Measurements from ENCODE around the gene PI16.

GRCh38 chr6:35731068-35731302 is 5.8 kb upstream of the ARMC12 start:
- RRBS, result no CpG with 5 or more reads among the region's 7 CpGs

- RRBS, result no CpG with 5 or more reads among the region's 3 CpGs
Observed at GRCh38 chr6:35739607-35740316, 2.9 kb downstream of the ARMC12 start.

DNA sequence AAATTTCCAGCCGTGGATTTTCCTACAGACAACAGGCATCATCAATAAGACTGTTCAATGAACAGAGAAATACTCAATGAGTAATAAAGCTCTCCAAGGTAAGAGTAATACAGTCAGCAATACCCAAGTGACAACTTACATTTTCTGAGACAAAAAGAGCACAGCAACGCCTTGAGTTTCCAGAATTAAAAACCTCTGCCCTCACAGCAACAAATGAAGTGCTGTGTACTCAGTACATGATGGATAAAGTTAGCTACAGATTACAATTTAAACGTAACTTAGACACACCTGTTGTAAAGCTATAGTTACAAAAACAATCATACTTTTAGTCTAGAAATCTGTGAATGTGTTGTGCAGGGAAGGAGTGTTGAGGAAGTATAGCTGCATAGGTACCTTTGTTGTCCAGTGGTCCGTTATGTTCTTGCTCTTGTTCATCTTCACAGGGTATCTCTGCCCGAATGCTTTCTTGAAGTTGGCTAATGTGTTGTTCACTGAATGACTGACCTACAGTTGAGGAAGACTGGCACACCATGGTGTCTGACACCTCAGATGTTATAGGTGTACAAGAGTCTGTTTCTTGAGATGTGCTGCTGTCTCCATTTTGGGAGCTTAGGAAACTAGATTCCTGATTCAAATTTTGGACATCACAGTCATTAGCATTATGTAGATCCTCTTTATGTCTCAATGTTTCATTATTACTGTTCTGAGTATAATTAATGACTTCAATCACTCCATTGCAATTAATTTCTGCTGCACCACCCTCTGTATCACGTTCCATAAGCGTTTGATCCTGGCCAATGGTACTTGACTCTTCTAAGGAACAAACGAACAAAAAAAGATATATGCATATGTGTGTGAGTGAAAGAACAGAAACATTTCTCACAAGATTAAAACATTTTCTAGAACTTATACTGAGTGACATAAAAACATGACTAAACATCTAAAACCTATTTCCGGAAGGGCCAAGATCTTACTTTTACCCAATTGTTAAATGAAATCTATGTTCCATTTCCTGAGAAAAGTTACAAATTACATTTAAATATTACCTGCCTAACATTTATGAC is 51.5 kb downstream of the SRPK1 start:
- RRBS, result no CpG with 5 or more reads among the region's 9 CpGs

DNA sequence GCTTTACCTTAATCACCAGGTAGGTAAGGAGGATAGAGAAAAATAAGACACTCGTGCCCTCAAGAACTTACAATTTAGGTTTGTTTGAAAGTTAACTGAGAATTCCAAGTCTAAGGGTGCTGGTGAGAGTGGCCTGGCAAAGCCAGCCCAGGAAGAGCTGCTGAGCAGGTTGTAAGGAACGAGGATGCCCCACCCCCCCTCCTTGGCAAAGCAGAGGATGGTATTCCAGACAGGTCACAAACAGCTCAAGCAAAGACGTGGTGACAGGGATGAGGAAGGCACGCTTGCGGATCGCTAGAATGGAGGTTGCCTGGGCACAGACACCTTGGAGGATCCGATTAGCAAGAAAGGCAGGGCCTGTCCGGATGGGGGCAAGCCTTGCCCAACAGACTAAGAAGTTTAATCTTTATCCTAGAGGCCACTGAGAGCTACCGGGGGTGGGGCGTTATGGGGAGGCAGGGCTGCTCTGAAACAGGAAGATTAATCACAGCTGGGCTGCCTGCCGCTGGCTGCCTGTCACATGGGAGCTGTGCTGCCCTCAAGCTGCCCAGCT is 9.4 kb upstream of the MAPK13 start:
- RRBS, result 0% methylated on average over 2 of the region's 11 CpGs

DNA sequence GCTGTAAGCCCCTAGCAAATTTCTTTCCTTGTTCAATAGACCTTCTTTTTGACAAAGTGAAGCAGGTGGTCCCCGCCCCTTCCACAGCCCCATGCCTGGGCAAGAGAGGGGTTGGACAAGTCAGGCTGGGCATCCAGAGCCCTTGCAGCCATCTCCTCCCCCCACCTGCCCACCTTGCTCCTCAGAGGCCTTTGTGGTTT is 1.6 kb upstream of the MAPK13 start:
- RRBS, result no CpG with 5 or more reads among the region's 1 CpG

DNA sequence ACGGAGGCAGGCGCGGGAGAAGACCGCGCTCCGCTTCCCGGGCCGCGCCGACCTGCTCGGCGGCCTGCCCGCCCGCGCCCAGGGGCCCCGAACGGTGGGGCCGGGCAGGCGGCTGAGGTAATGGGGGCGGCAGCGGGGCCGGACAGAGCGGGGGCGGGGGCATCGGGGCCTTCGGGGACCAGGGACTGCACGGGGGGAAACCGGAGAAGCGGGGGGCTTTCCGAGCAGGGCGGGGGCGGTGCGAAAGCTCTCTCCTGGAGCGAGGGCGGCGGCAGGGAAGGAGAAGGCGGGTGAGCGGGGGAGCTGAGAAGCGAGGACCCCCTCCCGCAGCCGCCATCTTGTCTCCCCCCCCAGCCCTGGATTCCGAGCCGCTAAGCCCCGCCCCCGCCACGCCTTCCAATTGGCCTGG is 314 bp downstream of the BRPF3 start:
- RRBS, result 3% methylated on average over 28 of the region's 46 CpGs

GRCh38 chr6:36204291-36205063 is 7.9 kb downstream of the BRPF3 start:
- RRBS, result no CpG with 5 or more reads among the region's 12 CpGs

DNA sequence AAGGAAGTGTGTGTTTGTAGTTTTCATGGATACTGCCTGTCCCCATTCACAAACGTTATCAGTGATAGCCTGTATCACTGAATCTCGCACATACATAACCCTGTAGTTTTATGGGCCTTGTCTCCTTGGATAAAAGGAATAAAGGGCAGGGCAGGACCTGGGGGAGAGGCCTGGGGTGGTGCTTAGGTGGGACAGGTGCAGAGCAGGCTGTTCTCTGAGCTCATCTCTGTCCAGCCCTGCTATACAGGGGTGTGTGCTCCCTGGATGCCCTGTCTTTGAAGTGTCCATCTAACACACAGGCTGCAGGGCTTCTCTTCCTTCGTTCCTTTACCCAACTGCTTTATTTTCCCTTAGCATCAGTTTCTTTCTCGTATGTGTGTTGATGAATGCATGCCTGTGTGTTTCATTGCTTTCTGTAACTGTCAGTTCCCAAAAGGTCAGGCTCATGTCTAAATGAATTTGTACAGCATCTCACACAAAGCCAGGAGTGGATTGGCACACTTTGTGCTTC is 26.4 kb downstream of the BRPF3 start:
- RRBS, result no CpG with 5 or more reads among the region's 4 CpGs

DNA sequence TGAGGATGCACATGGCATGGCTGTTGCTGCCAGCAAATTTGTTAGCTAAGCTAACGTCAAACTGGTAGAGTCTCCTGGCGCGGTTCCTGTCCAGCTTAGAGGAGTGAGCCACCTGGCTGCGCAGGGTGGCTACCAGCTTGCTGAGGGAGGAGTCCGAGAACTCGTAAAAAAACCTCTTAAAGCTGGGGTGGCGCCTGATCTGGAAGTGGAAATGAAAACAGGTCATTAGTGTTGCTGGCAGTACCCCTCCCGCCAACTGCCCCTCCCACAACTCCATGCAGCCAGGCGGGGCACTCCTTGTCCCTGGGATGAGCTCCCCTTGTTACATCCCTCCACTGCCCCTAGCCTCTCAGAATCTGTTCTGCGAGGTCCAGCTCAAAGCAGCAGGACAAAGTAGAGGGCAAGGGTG is 17.3 kb downstream of the BNIP5 start:
- RRBS, result no CpG with 5 or more reads among the region's 10 CpGs

GRCh38 chr6:36345549-36346318 is 9.0 kb upstream of the BNIP5 start:
- RRBS, result no CpG with 5 or more reads among the region's 14 CpGs

GRCh38 chr6:36360510-36360951 is 23.8 kb upstream of the BNIP5 start:
- RRBS, result no CpG with 5 or more reads among the region's 9 CpGs

DNA sequence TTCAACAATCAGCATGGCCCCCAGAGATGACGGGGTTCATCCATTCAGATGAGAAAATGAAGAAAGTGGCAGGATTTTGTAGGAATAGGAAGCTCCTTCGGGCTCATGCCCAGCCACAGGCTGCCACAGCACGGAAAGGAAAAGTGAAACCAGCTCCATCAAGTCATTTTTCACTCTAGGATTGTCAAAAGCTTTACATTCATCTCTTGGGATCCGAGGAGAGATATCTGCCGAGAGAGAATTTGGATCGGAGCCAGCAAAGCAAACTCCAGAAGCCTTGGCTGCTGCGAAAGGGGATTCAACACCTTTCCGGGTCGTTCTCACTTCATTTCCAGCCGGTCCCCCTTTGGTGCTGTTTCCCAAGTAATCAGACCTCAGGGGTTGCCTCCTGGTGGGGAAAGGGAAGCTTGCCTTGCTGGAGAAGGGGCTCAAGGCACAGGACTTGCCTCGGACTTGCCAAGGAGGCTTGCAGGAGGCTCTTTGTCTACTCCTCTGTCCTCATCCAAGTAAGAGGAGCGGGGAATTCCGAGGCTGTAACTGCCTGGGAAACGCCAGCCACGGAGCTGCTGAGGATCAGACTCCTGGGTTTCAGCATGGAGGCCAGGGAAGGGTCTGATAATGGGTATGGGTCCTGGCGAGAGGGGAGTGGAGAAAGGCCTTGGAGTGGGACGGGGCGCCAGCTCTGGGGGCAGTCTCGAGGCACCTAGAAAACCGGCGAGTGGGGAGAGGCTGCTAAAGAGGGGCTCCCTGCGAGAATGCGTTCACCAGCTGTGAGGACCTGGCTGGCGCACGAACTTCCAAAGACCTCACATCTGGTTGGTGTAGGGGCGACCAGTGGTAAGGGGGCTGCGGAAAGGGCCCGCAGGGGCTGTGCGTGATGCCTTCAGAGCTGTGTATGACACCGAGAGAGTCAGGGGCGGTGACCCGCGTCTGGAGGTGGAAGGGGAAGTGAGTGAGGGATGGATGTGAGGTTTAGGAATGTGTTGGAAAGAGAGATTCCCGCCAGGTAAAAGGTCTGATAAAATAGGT is 730 bp downstream of the ETV7 start:
- RRBS, result no CpG with 5 or more reads among the region's 34 CpGs

DNA sequence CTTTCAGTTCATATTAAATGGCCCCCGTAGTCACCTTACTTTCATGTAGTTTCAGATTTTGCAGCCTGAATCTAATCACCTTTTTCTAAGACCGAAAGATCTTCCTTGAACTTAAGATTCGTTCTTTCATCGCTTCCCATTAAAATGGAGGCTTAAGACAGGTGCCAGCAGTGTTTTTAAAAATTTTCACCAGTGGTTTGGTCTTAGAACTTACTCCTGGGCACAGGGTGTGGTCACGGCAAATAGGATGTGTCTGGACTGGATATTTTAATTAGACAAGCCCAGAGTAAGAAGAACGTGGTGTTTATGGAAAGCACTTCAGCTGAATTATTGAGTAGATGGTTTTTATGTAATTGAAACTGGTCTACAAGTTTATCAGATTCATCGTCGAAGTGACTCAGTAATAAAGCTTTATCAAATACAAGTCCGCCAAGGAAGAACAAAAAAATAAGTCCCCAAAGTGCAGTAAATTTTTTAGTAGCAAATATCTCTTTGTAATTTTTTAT is 751 bp downstream of the SRSF3 start:
- RRBS, result no CpG with 5 or more reads among the region's 9 CpGs

GRCh38 chr6:36599906-36600263 is 5.7 kb downstream of the SRSF3 start:
- RRBS, result no CpG with 5 or more reads among the region's 12 CpGs

DNA sequence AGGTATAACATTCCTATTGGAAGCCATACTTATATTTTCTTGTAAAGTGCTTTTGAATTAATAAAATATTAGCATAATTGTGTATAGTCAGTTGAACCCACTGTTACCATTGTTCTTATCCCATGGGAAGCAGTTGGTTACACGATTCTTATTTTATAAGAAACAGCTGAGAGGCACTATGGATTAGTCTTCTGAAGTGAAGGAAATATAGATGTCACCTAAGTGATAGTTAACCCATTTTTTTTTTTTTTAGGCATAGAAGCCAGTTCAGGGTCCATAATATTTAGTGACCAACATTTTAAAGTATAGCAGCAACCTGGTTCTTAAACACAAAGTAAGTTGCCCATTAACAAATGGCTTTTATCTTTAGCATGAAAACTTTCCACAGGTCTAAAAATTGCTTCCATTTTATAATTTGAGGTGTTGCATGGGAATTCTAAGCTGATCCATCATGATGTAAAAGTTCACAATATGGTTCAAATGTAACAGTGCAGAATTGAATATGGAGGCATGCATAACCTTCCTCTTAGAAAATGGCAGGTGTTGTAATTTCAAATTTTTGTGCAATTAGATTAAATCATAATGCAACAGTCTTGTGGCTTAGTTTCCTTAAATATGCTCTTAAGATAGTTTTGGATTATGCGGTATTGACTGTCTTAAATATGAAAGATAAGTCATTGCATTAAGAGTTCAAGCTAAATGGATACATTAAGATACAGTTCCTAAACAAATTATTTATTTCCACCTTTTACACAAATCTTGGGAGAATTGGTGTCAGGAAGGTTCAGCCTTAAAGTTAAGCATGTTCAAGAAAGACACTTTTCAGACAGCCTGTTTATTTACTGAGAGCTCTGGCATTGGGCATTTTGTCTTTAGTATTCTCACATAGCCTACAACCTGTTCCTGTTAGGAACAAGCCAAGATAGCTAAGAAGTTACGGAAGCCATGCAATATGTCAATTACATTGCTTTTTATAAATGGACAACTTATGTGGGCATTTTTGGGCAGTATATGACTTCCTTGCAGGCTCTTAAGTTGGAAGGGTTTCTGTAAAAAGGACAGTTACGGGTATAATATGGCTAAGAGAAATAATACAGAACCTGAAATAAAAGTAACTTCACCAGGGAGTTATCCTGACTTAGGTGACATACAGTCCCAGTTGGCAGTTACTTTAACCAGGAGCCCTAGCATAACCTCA is 9.1 kb downstream of the SRSF3 start:
- RRBS, result no CpG with 5 or more reads among the region's 4 CpGs

DNA sequence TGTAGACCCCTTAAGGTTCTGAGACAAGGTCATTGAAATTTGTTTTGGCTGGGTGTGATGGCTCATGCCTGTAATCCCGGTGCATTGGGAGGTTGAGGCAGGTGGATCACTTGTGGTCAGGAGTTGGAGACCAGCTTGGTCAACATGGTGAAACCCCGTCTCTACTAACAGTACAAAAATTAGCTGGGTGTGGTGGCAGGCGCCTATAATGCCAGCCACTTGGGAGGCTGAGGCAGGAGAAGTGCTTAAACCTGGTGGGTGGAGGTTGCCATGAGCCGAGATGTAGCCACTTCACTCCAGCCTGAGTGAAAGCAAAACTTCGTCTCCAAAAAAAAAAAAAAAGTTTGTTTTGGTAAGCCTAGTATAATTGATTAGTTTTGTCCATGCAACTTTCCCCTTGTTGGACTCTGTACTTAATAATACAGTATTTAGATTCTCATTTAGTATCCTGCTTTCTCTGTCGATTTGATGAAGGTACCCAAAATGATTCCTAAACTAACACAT is 11.1 kb downstream of the SRSF3 start:
- RRBS, result no CpG with 5 or more reads among the region's 6 CpGs

DNA sequence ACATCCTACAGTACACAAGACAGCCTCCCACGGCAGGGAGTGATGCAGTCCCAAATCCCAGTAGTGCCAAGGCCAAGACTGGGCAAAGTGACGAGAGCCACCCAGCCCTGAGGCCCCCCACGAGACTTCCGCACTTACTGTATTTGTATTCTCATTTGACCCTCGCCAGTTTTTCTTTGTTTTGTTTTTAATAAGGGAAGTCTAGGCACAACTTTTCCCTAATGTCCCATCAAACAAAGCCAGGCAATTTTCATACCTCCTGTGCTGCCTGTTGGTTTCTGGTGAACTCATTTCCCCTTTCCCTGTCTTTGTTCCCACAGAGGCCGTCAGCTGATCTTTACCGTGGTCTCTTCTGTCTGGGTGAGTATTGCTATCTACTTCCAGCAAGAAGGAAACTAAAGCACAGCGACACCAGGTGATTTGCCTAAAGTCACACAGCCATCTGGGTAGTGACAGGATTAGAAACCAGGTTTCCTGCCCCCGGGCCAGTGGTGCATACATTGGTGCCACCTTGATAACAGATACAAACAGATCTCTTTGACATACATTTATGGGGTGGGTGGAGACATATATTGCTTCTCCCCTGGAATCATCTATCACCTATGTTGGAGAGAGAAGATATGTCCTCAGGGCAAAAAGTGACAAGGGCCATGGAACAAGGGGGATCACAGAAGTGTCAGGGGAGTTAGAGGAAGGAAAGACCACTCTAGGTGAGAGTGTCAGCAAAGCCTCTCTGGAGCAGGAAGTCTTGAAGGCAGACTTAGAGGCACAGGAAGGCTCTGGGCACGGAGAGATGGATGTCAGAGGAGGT is 59.6 kb downstream of the RAB44 start:
- RRBS, result no CpG with 5 or more reads among the region's 10 CpGs

- RRBS, result no CpG with 5 or more reads among the region's 7 CpGs
Observed at GRCh38 chr6:36825944-36826317, 13.3 kb downstream of the CPNE5 start.

DNA sequence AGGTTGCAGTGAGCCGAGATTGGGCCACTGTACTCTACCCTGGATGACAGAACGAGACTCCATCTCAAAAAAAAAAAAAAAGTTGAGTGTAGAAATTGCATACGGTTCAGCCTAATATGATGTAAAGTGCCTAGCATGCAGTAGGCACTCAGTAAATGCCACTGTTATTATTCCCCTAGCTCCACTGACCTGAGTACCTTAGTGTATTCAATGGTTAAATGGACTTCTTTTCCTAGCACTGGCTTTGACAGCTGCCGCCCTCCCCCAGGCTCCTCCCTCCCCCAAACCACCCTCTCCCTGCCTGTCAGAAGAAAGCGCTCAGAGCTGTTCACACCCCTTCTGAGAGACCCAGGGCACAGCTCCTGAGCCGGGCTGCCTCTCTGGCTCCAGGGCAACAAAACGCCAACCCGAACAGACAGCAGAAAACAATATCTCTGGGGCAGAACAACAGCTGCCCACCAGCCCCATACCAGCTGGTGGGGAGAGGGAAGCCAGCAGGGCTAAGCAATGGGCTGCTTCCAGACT is 4.6 kb downstream of the CPNE5 start:
- RRBS, result no CpG with 5 or more reads among the region's 8 CpGs

DNA sequence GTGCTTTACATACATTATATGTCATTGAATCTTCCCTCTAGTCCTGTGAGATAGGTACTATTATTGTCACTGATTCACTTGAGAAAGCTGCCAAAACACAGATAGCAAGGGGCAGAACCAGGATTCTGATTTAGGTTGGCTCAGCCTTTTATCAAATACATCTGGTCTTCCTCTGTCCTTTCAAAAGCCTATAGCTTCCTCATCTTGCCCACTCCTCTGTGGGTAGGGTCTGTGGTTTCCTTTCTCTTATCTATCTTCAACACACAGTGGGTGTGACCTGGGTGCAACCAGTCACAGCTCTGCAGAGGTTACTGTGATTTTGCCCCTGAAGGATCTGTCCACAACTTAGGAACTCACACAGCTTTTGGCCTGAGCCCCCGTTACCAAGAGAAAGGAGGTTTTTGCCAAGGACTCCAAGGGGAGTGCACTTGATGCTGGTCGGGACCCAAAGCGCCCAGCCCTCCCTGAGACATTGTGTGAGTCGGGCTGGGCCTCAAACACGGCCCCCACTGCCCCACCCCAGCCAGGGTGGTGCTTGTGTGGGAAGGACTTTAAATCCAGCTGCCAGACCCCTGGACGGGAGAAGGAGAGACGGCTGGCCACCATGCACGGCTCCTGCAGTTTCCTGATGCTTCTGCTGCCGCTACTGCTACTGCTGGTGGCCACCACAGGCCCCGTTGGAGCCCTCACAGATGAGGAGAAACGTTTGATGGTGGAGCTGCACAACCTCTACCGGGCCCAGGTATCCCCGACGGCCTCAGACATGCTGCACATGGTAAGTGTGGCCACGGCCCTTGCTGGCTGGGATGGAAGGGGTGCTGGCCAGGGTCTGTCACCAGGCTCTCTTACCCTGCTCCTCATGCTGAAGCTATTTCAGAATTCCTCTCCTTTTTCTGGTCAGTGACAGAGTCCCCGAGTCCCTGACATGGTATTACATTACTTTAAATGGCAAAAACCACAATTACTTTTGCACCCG is at the start of gene PI16:
TSS of gene PI16 (plus strand) at position 582 of the 976 bp plus-strand sequence.
- RRBS, result no CpG with 5 or more reads among the region's 17 CpGs

Data from CMK (cell line).